ENCODE data around the genes KRTAP5-7, KRTAP5-9, FOLR3 and PHOX2A.

DNA sequence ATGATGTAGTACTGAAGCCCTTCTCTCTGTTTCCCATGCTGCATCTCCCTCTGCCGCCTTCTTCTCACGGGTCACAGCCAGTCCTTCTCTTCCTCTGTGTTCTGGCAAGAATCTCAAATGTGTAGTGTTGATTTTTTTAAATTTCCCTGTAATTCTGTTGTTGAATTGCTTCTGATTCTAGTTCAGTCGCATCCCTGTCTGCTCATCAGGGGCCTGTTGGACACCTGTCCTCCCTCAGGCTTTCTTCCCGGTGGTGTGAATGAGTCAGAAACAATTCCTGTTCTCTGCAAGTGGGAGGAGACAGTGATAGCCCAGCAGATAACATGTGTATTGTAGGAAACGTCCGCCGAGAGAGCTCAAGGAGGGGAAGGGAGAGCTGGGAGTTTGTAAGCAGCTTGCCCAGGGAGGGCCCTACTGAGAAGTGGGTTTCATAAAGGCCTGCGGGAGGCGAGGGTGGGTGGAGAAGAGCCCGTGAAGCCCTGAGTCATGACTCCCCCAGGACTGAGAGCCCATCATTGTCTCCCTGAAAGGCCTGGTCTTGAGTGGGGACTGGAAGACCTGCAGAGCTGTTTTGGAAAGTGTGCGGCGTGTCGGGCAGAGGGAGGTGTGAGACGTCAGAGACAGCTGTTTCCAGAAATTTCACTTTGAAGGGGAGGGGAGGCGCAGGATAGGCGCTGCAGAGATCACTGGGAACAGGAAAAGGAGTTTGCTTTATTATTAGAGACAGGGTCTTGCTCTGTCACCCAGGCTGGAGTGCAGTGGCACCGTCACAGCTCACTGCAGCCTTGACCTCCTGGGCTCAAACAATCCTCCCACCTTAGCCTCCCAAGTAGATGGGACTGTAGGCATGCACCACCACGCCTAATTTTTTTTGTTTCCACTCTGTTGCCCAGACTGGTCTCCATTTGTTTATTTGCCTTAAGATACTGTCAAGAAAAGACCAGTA lies 35.2 kb downstream of the NADSYN1 start:
- PRO-cap = no peak

DNA sequence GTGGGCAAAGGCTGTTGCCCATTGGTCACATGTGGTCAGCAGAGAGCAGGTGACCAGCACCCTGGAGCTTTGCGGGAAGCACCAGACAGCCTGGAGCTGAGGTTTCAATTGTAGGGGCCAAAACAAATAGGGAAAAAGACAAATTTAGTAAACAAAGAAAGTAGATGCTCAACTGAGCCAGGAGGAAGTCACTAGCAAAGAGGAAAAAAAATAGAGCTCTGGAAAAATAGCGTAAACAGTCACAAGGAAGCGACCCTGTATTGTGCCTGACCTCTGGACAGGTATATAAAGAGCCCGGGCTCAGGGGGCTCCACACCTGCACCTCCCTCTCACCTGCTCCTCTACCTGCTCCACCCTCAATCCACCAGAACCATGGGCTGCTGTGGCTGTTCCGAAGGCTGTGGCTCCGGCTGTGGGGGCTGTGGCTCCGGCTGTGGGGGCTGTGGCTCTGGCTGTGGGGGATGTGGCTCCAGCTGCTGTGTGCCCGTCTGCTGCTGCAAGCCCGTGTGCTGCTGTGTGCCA lies at the start of gene KRTAP5-7:
Gene KRTAP5-7 (plus strand): TSS at position 339 of the 522 bp plus-strand sequence.
- PRO-cap = no peak

DNA sequence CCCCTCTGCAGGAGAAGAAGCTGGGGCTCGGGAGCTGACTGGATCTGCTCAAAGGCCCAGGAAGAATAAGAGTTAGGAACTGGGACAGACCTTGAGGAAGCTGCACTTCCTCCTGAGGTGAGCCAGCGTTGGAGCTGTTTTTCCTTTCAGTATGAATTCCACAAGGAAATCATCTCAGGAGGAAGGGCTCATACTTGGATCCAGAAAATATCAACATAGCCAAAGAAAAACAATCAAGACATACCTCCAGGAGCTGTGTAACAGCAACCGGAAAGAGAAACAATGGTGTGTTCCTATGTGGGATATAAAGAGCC lies at the start of gene KRTAP5-9:
Gene KRTAP5-9 (plus strand): TSS at position 154 of the 314 bp plus-strand sequence.
- PRO-cap = no peak

- PRO-cap = no peak
Measured at GRCh38 chr11:71903378-71903843, 25.0 kb downstream of the XNDC1N start.

- PRO-cap = no peak
Measured at GRCh38 chr11:71940566-71941279, 11.9 kb downstream of the RNF121 start.

DNA sequence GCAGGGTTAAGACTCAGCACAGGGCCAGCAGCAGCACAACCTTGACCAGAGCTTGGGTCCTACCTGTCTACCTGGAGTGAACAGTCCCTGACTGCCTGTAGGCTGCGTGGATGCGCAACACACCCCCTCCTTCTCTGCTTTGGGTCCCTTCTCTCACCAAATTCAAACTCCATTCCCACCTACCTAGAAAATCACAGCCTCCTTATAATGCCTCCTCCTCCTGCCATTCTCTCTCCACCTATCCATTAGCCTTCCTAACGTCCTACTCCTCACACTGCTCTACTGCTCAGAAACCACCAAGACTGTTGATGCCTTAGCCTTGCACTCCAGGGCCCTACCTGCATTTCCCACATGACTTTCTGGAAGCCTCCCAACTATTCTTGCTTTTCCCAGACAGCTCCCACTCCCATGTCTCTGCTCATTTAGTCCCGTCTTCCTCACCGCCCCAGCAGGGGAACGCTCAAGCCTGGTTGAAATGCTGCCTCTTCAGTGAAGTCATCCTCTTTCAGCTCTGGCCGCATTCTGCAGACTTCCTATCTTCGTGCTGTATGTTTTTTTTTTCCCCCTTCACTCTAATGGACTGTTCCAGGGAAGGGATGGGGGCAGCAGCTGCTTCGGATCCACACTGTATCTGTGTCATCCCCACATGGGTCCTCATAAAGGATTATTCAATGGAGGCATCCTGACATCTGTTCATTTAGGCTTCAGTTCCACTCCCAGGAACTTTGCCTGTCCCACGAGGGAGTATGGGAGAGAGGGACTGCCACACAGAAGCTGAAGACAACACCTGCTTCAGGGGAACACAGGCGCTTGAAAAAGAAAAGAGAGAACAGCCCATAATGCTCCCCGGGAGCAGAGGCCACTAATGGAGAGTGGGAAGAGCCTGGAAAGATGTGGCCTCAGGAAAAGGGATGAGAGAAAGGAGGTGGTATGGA lies 3.4 kb downstream of the IL18BP start:
- PRO-cap = no peak

DNA sequence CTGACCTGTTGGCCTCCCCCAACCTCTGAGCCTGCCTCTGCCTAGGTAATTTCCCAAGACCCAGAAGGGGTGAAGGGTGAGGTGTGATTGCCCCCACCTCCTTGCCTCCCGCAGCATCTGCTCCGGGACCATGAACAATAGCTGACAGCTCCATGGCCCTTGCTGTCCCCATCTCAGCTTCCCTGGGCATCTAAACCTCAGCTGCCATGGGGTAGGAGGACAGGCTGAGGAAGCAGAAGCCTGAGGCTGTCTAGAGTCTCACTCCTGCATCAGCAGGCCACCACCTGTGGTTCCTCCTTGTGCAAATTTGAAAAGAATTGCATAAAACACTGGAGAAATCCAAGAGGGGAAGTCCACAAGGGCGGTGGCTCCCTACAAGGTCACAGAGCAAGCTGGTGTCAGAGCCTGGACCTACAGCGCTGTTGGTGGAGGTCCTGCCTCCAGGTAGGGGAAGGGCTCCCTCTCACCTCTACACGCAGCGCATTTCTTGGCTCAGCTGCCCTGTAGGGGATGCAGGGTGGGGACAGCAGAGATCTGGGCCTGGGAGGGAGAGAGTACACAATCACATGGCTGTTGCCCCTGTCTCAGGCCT lies at the start of gene FOLR3:
Gene FOLR3 (plus strand): TSS at position 401 of the 592 bp plus-strand sequence.
- PRO-cap = no peak

DNA sequence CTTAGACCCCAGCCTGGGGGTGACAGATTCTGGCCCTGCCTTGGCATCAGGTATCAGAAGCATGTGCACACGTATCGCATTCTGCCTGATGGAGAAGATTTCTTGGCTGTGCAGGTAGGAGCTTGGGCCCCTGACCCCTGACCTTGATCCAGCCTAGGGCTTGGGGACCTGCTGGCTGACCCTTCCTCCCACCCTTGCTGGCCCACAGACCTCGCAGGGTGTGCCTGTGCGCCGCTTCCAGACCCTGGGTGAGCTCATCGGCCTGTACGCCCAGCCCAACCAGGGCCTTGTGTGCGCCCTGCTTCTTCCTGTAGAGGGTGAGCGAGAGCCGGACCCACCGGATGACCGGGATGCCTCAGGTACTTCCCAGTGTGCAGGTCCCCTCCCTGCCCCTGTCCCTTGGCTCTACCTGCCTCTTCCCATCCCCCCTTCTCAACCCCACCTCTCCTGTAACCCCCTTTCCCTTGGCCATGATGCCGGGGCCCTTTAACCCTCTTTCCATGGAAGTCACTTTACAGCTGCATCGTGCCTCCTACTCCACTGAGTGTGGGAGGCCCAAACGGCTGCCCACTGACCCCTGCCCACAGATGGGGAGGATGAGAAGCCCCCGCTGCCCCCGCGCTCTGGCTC lies 3.7 kb downstream of the INPPL1 start:
- PRO-cap = no peak

GRCh38 chr11:72244077-72244946 lies at the start of gene PHOX2A:
TSS of gene PHOX2A (minus strand) at chr11:72244176.
- PRO-cap = no peak

GRCh38 chr11:72606003-72606804 lies 68.0 kb downstream of the PDE2A start:
- PRO-cap = no peak

- PRO-cap = bidirectional peak, plus-strand start at chr11:72617632, minus-strand start at chr11:72617497
Measured at GRCh38 chr11:72617273-72617950, 56.8 kb downstream of the PDE2A start.

DNA sequence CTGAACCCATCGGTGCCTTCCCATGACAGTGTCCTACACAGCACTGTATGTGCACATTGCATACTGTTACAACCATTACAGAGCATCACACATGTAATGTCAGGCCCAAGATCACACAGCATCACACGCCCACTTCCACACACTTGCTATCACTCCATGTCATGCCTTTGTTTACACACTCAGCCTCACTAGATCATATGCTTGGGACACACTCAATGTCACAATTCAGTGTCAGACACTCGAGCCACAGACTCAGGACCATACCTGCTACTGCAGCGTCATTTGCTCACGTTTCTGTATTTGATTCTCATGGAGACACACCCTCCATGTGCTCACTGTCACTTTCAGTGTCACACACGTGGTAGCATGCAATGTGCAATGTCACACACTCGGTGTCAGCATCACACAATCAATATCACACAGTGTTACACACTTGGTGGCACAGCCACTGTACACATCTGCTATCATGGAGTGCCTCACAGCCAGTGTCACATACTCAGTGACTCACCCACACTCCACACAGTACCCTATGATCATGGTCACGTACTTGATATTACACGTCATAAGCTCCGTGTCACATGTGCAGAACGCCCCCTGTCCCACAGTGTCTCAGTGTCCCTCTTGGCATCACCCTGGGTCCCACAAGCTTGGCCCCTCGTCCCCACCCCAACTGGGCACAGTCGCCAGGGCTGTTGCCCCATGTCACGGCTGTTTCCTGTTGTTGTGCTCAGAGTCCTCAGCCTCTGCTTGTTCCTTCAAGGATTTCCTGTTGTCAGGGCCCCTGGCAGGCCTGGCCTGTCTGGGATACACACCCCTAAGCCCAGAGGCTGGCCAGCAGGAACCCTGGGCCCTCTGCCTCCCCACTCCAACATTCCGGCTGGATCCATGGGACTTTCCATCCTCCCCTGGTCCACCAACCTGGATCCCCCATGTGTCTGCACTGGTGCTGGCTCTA lies 49.6 kb downstream of the PDE2A start:
- PRO-cap = no peak

DNA sequence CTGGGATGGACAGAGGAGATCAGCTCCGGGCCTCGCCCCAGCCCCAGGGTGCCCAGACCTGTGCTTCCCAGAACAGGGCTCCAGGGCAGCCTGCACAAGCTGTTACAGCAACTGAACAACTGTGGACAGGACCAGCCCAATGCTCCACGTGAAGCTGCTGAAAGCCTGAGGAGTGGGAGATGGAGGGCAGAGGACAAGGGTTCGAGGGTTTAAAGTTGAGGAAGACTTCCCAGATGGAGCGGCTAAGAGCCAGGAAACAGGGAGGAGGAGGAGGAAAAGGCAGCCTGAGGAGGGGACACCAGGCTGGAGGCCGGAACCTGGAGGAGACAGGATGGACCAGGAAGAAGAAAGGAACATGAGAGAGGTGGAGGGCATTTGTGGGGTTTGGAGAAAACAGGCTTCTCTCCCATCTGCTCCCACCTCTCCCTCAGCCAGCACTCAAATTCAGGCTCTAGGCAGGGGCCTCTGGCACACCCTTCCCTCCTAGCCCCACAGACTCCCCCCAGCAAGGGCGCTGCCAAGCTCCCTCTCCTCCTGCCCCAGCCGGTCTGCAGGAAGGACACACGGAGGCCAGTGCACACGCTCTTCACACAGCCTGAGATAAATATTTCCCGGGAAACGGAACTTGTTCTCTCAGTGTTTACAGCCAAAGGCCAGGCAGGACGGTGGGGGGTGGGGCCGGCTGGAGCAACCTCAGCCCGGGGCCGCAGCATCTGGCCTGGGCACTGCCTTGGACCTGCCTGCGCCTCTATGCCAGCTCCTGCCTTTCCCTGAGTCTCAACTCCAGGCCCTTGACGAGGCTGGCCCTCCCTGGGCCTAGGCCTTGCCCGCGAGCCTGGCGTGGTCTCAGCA lies 48.7 kb downstream of the PDE2A start:
- PRO-cap = unidirectional peak, minus-strand start at position 550 of the sequence

DNA sequence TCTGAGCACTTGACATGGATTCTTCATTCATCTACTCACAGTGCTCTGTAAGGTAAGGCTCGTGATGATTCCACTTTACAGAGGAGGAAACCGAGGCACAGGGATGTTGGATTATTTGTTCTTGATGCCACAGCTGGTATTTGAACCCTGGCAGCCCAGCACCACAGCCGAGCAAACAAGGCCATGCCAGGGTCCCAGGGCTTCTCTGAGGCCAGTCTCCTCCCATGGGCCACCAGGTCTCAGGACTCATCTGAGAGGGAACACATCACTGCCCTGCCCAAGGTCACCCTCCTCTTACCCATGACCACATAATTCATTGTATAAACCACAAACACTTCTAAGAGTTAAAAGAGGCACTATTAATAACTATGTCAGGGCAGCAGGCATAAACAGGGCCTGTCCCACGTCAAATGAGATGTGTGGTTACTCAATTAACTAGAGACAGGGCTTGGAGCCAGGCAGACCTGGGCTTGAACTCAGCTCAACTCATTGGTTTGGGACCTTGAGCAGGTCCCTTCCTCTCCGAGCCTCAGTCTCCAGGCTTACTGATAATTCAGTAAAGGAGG lies 33.2 kb downstream of the ARAP1 start:
- PRO-cap = no peak

DNA sequence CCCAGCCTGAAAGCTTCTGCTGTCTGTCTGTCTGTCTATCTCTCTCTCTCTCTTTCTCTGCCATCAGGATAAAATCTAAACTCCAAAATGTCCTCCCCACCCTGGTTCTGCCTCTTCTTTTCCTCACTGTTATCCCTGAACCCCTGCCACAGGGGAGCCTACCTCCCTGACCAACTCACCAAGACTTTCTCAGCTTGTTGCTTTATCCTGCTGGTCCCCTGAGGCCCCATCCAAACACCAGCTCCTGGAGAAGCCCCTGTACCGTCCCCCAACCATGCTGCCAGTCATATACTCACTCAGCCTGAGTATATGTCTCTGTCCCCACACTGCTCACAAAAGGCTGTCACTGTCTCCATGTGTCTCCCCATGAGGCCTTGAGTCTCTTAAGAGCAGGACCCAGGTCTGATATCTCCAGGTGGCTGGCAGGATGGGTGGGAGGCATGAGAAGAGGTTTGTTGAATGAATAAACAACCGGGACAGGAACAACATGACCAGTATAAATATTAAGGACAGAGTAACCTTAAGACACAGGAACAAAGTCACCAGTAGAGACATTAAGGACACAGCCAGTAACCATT lies 20.5 kb upstream of the ARAP1 start:
- PRO-cap = no peak

DNA sequence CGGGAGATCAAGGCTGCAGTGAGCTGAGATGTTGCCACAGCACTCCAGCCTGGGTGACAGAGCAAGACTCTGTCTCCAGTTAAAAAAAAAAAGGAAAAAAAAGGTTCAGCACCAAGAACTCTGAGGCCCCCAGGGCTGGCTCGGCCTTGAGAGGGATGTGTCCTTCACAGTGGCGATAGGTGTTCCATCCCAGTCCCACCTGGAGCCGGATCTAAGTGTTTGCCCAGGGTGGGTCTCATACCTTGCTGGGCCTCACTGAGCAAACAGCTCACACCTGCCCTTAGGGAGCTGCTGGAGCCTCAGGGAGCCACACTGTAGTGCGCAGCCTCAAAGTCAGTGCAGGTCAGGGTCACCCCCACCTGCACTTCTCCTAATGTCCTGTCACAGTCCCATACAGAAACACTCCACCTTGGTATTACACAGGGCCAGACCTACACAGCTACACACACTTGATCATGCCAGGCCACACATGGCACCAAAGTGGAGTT lies 7.5 kb downstream of the STARD10 start:
- PRO-cap = bidirectional peak, plus-strand start at position 336 of the sequence, minus-strand start at position 213 of the sequence

GRCh38 chr11:72912952-72913626 lies 98.9 kb downstream of the ATG16L2 start:
- PRO-cap = no peak

DNA sequence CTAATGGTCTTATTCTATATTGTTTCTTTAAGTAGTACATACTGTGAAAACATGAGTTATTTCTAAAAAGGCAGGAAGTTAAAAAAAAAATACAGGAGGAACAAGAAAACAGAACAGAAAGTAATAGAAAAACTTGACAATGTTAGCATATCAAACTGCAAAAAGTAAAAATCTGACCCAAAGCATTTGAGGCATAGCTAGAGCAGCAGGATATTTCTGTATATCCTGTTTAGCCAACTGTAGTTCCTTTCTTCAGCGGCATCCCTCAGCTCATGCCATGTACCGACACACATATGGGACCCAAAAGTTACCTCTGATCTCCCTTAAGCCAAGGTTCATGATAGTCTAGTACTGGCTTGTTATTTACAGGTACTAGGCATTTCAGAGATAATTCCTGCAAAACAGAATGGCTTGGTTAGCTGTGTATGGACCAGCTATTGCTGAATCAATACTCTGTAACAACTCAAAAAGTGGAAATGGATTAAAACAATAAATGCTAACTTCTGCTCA lies 94.1 kb downstream of the FCHSD2 start:
- PRO-cap = unidirectional peak, plus-strand start at position 268 of the sequence

- PRO-cap = unidirectional peak, minus-strand start at chr11:73143708
Measured at GRCh38 chr11:73143513-73144169, 1.5 kb upstream of the FCHSD2 start.

- PRO-cap = no peak
Measured at GRCh38 chr11:73201074-73202140, 16.7 kb upstream of the P2RY2 start.

Measured in colonic mucosa (tissue), 1 donor.